CD14-positive monocyte (primary cell): ENCODE measurements around a stretch of chr3.

DNA sequence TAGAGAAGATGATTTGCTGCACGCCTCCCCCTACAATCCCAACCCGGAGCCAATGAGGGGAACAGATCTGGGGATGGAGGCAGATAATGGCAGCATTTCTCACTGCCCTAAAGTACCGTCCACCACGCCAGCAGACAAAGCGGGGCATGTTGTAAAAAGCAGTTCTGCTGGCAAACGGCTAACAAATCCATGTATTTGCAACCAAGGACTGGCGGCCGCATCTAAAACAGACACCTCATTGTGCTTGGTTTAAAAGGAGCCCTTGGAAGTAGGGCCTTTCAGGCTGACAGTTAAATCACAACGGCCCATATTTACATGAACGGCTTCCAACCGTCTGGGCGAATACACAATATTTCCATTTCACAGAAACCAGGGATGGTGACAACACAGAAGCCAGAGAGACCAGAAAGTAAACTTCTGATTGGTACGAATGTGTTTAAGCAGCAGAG lies 113.2 kb downstream of the PDZRN3 start:
- CAGE, long polyA plus RNA = no peak

- CAGE, long polyA plus RNA = no peak
Observed at GRCh38 chr3:73518864-73519069, 106.0 kb downstream of the PDZRN3 start.

DNA sequence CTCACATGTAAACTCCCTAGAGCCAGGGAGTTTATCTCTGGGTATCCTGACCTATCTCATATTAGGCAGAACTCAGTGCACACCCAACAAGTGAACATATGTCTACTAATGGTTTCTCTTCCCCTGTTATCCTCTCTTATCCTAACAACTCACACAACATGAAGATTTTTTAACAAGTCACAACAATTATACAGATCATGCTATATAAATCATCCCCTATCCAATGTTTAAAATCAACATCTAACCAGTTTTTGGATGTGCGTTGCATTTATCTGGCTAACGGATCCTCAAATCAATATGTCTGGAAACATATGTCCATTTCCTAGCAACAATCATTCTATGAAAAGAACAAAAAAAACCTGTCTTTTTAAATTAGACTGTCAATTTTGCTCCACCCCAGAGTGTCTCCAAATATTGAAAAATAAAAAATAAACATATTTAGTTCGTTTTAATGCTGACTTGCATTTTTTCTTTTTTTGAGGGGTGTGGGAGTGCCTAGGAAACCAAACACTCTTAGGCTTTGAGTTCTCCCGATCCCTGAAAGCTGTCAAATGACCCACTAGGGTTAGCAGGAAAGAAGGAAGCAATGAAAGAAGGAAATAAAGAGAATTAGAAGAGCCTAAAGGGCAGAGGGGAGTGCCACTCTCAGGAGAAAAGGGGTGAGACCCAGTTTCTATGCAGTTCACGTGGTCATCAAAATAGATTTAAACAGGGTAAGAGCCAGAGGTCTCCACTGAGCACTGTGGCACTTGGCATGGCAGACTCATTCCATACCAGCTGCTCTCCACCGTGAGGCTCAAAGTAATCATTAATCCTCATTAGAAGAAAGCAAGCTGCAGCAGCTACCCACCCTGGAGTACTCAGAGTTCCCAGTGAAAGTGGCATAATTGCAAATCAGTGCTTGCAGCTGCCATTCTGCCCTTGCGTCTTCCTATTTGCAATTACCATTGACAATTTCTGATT lies 32.6 kb downstream of the PDZRN3 start:
- CAGE, long polyA plus RNA = no peak

- CAGE, long polyA plus RNA = no peak
Observed at GRCh38 chr3:73658719-73659466, 34.2 kb upstream of the PDZRN3 start.

DNA sequence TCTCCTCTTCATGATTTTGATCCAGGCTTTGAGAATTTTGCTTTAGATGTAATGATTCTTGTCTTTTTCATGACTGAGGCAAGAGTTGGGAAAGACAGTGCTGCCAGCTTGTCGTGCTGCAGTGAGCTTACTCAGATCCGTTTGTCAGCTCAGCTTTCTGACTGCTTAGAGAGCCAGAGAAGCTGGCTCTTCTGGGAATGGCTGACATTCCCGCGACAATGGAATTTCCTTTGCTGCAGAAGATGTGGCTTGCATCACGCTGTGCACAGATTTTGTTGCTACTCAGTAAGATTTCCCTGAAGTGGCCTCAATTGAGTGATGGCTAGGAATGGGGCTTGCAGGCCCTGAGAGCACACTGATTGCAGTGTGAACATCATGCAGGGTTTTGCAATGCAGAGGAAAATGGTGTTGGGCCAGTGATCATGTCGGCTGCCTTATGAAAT lies 102.3 kb upstream of the PDZRN3 start:
- CAGE, long polyA plus RNA = no peak

- CAGE, long polyA plus RNA = no peak
Observed at GRCh38 chr3:74409226-74409688, 205.2 kb downstream of the CNTN3 start.

DNA sequence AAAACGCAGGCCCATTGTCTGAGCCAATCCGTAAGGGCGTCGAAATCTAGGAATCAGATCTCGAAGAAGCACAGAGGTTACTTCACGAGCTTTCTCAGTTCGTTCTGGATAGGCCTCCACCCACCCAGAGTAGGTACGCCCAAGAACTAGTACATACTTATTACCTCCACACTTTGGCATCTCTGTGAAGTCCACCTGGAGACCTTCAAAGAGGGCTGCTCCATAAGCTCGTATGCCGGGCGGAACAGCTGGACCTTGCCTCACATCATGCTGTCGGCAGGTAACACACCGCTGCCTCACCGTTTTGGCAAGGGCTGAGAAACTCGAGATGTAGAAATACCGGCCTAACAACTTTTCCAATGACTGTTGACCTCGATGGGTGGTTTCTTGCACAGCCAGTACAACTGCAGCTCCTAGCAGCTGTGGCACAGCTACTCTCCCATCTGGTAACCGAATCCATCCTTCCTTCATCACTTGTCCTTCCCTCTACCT lies 302.1 kb upstream of the FRG2C start:
- CAGE, long polyA plus RNA = no peak

GRCh38 chr3:75575255-75575533 lies 88.9 kb upstream of the FRG2C start:
- CAGE, long polyA plus RNA = no peak

DNA sequence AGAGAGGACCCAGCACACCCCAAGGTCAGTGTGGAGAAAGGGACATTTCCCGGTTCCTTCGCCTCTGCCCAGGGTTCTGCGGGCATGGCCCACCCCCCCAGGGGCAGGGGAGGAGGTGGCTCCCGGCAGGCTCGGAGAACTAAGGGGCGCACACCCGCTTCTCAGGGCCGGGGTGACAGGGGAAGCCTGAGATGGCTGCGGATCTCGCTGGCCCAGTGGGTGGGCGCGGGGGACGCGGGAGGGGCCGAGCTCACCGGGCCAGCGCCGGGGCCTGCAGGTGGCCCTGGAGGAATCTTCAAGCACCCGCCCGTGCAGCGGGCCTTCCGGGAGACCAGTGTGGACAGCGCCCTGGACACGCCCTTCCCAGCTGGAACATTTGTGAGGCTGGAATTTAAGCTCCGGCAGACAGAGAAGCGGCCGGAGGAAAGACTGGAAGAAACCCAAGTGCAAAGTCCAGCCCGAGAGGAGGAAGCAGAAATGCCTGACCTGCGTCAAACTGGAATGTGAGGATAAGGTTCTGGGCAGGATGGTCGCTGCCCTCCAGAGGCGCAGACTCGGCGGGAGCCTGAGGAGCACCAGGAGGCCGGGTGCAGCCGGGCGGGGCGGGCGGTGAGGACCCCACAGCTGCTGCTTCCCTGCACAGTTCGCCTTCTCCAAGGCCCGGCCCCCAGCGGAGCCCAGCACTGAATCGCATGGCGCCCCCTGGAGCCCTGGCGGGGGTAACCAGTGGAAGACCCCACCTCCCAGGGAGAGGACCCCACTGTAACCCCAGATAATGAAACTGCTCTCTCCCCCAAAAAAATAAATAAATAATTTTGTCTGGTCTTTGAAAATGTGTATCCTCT lies 5.6 kb upstream of the FRG2C start:
- CAGE, long polyA plus RNA = no peak

DNA sequence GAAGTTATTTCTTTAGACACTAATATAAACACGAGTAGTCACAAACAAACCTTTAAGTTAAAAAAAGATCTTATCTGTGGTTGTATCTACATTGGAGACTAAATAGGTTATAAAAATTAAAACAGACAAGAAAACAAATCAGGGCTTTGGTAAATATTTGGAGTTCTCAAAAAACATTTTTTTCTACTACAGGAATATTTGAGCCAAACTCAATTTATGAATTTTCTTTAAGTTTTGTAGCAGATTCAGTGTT lies 1056.3 kb downstream of the ROBO2 start:
- CAGE, long polyA plus RNA = no peak

DNA sequence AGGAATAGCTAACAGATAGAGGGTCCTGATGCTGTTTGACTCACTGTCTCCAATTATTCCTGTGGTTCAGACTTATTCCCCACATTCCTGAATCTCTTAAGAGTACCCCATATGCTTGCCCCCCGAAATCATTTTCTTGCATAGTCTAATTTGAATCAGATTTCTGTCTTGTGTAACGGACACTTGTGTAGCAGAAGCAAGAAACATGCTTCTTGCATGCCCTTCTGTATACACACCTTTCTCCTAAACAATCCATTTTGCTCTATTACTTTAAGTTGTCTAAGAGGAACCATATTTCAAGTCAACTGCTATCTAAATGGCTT lies 1338.7 kb downstream of the ROBO2 start:
- CAGE, long polyA plus RNA = no peak

- CAGE, long polyA plus RNA = no peak
Observed at GRCh38 chr3:78923520-78924749, 843.9 kb downstream of the ROBO1 start.

DNA sequence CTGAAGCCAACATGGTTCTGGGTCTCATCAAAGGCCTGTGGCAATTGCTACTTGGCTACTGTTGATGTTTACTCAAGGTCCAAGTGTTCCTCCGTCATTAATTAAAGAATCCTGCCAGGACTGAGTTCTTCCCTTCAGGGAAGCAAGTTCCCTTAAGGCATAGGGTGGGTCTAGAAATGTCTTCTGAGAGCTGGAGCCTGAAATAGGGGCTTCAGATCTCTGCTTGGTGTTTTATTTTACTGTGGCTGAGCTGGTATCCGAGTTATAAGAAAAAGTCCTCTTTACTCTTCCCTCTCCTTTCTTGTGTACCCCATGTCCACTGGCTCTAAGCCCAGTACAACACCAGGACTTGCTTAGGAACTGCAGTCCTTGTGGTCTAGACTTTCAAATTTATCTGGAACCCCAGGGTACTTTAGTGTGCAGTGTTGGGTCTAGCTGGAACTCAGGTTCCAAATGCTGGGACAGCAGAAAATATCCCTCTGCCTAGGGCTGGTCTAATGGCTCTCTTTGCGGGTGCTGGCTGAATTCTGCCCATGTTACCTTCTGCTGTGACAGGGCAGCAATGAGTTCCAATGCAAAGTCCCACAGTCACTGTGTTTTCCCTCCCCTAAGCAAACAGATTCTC lies 229.9 kb downstream of the GBE1 start:
- CAGE, long polyA plus RNA = no peak

DNA sequence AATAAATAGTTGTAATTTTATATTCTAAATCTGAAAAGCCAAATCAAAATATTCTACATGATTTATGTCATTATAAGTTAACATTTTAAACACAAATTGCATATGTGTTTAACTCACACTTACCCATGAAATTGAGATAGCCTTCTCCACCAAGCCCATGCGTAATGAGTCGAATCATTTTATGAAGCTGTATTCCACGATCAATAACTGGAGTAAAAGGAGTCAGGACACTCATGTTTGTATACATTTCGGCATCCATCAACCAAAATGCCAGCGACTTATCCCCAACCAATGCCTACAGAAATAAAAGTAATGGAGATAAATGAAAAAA lies 183.7 kb downstream of the GBE1 start:
- CAGE, long polyA plus RNA = no peak

GRCh38 chr3:81723559-81724120 lies 37.8 kb downstream of the GBE1 start:
- CAGE, long polyA plus RNA = no peak

DNA sequence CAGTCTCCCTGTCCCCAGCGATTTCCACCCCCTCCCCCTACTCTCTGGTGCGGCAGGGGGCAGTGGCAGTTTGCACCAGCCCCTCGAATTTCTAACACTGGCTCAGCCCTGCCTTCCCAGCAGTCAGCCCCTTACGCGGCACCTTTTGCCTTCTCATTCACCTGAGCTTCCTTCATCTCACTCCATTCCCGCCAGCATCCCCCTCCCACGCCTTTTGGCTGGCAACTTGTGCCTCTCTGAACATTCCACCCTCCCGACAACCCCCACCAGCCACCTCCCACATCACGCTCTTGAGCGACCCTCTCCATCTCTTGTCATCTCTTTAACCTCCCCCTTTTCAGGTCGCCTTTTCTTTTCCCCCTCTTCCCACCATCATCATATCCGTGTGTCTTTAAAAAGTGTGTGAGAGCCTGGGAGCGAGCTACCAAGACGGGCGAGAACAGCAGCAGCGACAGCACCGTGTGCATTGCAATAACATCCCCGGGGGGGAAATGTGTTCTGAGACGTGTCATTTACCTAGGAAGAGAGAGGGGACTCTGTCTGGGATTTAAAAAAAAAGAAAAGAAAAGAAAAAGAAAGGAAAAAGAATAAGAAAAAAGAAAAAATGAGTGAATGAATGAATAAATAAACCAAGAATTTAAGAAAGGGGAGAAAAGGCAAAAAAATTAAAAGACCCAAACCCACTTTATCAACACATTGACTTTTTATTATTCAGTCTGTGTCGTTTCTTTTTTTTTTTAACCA lies 1.1 kb downstream of the CADM2 start:
- CAGE, long polyA plus RNA = no peak

- CAGE, long polyA plus RNA = no peak
Observed at GRCh38 chr3:86876787-86877227, 114.1 kb downstream of the VGLL3 start.

DNA sequence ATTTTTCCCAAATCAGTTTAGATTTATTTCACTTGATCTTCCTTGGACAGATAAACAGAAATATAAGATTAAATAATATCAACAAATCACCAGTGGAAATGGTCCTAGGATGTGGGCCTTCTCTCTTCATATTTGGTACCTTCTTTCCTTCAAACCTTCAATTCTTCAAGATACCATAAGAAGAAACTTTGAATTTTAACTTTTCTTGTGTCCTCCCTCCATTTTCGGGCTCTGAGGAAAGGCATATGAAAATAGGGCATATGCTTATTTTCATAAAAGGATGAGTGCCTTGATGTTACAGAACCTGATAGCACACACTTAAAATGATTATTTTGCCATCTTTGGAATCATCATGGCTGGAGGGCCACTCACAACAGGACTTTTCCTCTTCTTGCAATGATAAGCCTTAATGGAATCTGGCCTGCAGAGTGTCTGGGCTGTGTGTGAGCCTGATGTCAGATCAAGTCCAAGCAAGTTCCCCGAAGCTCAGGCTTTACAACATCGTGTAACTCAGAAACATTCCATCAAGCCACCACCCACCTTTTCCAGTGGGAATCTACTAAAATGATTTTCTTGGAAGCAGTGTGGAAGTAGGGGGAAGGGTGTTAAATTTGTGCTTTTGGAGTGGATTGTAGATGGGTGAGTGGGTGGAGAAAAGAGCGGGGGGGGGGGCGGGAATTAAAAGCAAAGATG lies 53.9 kb downstream of the VGLL3 start:
- CAGE, long polyA plus RNA = no peak

GRCh38 chr3:86942793-86943724 lies 47.9 kb downstream of the VGLL3 start:
- CAGE, long polyA plus RNA = no peak

DNA sequence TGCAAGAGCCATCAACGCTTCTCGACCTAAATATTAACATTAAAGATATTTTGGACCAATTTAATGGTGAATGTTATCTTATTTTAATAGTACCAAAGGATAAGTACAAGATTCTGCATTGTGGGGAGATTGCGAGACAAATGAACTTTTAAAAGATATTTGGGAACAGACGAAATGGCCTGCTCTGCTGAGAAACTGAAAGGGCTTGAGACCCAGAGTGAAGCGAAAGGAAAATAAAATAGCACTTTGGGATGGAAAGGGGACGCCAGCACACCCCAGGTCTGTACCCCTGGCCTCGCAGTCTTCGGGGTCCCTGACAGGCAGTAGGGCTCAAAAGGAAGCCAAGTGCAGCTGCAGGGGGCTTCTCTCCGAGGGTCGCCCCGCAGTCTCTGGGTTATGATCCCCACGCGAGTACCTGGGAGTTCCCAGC lies 97.6 kb upstream of the VGLL3 start:
- CAGE, long polyA plus RNA = no peak